Cytotoxic T cell (primary cell): ENCODE results near the gene TTC23.

- PRO-cap, 2 experiments = no peak in any of the 2 experiments
These were observed 95.7 kb downstream of the IGF1R start for GRCh38 chr15:98743726-98744831.

- PRO-cap, 2 experiments = no peak in any of the 2 experiments
These were observed 154.0 kb downstream of the PGPEP1L start for GRCh38 chr15:98853561-98854012.

DNA sequence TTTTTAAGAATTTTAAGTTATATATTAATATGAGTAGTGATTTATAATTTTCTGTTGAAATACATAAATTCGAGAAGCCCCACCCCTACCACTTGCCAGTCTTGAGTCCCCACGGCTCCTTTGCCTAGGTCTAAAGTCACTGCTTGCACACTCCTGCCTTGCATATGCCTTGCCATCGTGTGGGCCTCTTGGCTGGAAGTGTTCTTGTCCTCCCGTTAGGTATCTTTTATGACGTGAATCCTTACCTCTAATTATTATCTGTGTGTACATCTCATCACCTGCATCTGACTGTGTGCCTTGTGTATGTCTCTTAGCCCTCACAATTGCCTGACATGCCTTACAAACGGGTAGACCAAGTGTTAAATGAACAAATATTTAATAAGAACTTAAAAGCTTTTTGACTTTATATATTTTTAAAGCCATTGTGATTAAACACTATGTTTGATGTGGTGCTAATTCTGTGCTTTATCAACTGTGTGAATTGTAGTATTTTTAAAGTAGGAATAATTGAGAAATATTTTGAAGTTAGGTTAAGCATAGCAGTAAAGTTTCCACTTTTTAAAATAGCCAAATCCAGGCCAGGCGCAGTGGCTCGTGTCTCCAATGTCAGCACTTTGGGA is 140.1 kb downstream of the PGPEP1L start:
- PRO-cap, 2 experiments = no peak in any of the 2 experiments

DNA sequence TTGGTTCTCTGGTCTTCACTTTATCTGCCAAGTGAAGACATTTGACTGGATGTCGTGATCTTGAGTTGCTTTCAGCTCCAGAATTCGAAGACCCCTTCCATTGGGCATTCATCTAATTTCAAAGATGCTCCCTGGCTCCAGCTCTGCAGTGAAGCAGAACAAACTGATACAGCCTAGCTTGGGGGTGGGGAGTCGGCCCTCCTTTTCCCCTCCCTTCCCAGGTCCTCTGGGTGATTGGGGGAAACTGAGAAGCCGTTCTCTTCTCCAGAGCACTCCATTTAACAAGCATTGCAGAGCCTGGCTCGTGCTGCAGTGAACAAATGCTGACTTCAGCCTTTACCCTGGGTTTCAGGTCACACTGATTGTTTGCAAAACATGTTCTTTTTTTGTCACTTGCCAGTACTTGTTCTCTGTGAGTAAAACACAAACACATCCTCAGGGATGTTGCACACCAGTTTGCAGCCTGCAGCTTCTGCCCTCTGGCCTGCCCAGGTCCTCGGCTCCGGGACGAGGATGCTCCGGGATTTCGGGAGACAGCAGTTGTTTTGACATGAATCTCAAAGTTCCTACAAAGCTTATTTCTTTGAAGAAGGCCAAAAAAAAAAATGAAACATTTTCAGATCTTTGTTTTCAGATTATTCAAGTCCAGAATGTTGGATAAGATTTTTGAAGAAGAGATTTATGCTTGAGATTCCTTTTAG is 132.8 kb downstream of the PGPEP1L start:
- PRO-cap, 2 experiments = no peak in any of the 2 experiments

DNA sequence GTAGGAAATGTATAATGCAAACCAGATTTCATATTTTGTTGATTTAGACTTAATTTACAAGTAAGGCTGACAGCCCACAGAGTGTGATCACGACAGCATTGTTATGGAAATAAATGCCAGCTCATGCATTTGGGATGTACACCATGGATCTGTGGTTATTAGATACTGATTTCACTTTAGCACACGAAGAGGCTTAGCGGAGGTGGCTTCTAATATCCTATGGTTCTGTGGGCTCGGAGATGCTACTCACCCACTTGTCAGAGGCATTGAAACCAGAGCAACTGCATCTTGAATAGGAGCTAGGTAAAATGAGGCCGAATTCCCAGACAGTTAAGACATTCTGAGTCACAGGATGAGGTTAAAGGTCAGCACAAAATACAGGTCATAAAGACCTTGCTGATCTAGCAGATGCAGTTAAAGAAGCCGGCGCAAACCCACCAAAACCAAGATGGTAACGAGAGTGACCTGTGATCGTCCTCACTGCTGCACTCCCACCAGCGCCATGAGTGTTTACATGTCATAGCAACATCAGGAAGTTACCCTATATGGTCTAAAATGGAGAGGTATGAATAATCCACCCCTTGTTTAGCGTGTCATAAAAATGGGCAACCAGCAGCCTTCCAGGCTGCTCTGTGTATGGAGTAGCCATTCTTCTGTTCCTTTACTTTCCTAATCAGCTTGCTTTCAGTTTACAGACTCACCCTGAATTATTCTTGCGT is 117.5 kb downstream of the PGPEP1L start:
- PRO-cap, 2 experiments = no peak in any of the 2 experiments

- PRO-cap, 2 experiments = no peak in any of the 2 experiments
These were observed 44.1 kb downstream of the PGPEP1L start for GRCh38 chr15:98963589-98963850.

DNA sequence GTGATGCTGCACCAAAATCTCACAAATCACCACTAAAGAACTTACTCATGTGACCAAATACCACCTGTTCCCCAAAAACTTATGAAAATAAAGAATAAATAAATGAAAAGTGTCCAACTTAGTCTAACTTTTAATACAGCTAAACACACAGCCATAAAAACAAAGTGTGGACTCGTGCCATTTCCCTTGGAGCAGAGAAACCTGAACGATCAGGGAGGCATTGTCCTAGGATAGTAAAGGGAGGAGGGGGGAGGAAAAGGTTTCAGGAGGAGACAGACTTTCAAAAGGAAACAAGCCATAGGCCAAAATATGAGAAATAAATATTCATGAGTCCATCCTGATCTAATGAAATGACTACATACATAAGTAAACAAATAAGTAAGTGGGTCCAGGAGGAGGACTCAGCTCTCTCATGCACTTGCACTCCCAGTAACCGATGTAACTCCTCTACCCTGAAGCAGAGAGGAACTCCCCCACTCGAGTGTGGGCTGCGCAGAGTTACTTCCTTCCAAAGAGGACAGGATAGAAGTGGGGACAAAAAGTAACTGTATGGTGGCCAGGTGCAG is 27.4 kb downstream of the PGPEP1L start:
- PRO-cap, 2 experiments = no peak in any of the 2 experiments

- PRO-cap, 2 experiments = no peak in any of the 2 experiments
These were observed 28.3 kb upstream of the SYNM start for GRCh38 chr15:99076453-99077139.

GRCh38 chr15:99108676-99108902 is 3.7 kb downstream of the SYNM start:
- PRO-cap, 2 experiments = no peak in any of the 2 experiments

DNA sequence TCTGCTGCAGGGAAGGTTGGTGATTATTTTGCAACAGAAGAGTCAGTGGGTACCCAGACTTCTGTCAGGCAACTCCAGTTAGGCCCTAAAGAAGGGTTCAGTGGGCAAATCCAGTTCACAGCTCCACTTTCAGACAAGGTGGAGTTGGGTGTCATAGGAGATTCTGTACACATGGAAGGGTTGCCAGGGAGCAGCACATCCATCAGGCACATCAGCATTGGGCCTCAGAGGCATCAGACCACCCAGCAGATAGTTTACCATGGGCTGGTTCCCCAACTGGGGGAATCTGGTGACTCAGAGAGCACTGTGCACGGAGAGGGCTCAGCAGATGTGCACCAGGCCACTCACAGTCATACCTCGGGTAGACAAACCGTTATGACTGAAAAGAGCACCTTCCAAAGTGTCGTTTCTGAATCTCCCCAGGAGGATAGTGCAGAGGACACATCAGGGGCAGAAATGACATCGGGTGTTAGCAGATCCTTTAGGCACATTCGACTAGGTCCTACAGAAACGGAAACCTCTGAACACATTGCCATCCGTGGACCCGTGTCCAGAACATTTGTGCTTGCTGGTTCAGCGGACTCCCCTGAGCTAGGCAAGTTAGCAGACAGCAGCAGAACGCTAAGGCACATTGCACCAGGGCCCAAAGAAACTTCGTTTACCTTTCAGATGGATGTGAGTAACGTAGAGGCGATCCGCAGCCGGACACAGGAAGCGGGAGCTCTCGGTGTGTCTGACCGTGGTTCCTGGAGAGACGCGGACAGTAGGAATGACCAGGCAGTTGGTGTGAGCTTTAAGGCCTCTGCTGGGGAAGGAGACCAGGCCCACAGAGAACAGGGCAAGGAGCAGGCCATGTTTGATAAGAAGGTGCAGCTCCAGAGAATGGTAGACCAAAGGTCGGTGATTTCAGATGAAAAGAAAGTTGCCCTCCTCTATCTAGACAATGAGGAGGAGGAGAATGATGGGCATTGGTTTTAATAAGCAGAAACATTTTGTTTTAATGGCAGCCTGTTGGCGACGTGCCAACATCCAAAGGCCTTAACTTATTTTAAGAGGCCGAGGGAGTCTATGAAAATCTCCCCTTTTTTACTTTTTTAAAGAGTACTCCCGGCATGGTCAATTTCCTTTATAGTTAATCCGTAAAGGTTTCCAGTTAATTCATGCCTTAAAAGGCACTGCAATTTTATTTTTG is 27.6 kb downstream of the SYNM start:
- PRO-cap, 2 experiments = no peak in any of the 2 experiments

DNA sequence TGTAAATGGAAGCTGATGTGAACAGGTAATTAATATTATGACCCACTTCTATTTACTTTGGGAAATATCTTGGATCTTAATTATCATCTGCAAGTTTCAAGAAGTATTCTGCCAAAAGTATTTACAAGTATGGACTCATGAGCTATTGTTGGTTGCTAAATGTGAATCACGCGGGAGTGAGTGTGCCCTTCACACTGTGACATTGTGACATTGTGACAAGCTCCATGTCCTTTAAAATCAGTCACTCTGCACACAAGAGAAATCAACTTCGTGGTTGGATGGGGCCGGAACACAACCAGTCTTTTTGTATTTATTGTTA is 30.2 kb downstream of the SYNM start:
- PRO-cap, 2 experiments = no peak in any of the 2 experiments

- PRO-cap, 2 experiments = no peak in any of the 2 experiments
These were observed at the start of gene TTC23 for GRCh38 chr15:99248984-99249910. TSS of gene TTC23 (minus strand) at chr15:99249581.

- PRO-cap, 2 experiments = no peak in any of the 2 experiments
These were observed 73.1 kb downstream of the LRRC28 start for GRCh38 chr15:99324280-99324803.

DNA sequence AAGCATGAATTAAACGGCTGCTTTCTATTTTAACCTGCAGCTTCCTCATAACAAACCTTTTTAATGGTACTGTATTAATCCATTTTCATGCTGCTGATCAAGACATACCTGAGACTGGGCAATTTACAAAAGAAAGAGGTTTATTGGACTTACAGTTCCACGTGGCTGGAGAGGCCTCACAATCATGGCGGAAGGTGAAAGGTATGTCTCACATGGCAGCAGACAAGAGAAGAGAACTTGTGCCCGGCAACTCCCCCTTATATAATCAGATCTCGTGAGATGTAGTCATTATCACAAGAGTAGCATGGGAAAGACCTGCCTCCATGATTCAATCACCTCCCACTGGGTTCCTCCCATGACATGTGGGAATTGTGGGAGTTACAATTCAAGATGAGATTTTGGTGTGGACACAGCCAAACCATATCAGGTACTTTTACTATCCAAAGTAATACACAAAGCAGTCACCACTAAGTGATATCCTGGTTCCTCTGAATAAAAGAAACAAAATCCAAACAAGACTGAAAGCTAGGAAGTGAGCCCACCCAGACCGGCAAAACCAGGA is 149.9 kb downstream of the LRRC28 start:
- PRO-cap, 2 experiments = no peak in any of the 2 experiments

GRCh38 chr15:99438236-99438492 is 127.6 kb upstream of the MEF2A start:
- PRO-cap, 2 experiments = no peak in any of the 2 experiments

GRCh38 chr15:99508948-99509296 is 56.9 kb upstream of the MEF2A start:
- PRO-cap, 2 experiments = no peak in any of the 2 experiments

DNA sequence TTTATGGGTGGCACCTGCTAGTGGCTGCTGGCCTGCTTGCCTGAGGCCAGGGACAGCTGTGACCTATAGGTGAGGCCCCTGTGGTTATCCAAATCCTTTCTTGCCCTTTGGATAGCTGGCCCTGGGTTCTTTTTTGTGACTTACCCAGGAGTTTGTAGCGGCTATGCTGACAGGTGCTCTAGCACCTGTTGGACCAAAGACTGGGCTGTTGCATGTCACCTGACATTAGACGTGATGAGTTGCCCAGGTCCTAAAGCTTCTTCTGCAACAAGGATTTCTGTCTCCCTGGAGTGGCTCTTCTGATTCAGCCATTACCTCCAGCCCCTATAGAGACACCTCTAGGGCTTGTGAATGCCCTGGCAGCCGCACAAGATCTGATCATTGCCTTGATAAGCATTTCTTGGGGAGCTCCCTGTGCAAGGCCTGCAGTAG is 19.1 kb upstream of the MEF2A start:
- PRO-cap, 2 experiments = no peak in any of the 2 experiments

DNA sequence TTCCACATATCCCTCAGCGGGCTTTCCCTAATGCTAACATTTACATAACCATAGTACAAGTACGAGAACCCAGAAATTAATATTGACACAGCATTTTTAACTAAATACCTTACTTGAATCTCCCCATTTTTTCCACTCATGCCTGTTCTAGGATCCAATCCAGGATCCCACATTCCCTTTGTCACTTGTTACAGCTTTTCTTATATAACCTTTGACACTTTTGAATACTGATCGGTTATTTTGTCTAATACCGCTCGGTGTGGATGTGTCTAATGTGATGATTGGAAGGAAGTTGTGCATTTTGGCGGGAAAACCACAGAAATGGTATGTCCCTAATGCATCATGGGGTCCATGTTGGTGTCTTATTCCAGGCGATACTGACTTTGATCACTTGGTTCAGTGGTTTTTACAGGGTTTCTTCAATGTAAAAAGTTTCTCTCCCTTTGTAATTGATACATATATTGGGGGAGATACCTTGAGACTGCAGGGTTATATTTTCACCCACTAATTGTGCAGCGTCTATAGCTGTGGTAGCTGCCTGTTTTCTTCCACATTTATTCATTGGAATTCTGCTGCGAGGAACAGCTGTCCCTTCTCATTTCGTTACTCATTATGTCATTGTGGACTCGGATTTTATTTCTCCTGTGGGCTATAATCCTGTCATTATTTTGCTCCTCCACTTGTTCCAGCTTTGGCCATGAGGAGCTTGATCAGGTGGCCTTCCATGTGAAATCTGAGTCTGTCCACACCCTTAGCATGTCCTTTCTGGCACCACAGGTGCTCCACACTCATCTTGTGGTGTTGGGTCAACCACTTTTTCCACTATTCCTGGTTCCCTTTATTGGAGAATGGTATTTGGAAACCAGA is 15.1 kb downstream of the LYSMD4 start:
- PRO-cap, 2 experiments = no peak in any of the 2 experiments

DNA sequence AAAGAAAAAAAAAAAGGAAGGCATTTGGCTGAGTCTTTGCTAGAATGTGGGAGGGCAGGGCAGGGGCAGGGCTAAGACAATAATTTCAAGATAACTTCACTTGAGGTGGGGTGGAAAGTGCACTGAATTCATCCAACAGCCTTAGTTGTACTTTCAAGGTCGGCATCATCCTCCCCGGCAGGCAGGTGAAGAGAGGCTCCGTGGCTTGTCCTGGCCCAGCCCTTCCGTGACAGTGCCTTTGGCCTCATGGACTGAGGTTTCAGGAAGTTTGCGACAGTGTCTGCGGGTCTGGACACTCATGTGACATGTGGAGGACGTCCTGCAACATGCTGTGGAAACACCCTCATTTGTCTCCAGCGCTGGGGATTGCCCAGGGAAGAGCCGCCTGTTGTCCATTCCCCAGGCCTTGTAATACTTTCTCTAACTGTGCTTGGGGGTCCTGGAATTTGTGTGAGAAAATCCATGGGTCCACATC is 182.7 kb upstream of the LYSMD4 start:
- PRO-cap, 2 experiments = no peak in any of the 2 experiments

DNA sequence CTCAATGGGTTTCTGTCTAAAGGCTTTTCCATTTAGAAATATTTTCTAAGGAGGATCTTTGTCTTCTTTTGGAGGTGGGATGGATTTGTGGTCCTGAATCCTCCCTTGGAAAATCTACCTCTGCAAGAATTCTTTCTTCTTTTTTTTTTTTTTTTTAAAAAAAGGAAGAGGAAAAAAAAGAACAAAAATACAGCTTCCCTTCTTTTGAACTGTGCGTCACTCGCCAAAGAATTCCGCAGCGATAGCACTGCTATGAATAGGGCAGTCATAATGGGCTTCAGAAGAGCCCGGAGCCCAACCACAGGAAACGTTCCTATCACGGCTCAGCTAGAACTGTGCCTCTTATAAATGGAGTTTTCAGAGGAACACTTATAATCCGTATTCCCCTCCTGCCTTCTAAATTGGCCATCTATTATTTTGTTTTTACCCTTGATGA is 227.7 kb downstream of the ADAMTS17 start:
- PRO-cap, 2 experiments = no peak in any of the 2 experiments